Epithelial cell of alveolus of lung (primary cell): ENCODE data around the genes CDC6, TNS4 and CCR7.

- RAMPAGE, long total RNA: no peak
- RRBS: no CpG with 5 or more reads among the region's 3 CpGs
Measured at GRCh38 chr17:40104351-40105317, 4.2 kb upstream of the NR1D1 start.

- RAMPAGE, long total RNA: no peak
Measured at GRCh38 chr17:40131628-40132337, 8.6 kb upstream of the CASC3 start.

DNA sequence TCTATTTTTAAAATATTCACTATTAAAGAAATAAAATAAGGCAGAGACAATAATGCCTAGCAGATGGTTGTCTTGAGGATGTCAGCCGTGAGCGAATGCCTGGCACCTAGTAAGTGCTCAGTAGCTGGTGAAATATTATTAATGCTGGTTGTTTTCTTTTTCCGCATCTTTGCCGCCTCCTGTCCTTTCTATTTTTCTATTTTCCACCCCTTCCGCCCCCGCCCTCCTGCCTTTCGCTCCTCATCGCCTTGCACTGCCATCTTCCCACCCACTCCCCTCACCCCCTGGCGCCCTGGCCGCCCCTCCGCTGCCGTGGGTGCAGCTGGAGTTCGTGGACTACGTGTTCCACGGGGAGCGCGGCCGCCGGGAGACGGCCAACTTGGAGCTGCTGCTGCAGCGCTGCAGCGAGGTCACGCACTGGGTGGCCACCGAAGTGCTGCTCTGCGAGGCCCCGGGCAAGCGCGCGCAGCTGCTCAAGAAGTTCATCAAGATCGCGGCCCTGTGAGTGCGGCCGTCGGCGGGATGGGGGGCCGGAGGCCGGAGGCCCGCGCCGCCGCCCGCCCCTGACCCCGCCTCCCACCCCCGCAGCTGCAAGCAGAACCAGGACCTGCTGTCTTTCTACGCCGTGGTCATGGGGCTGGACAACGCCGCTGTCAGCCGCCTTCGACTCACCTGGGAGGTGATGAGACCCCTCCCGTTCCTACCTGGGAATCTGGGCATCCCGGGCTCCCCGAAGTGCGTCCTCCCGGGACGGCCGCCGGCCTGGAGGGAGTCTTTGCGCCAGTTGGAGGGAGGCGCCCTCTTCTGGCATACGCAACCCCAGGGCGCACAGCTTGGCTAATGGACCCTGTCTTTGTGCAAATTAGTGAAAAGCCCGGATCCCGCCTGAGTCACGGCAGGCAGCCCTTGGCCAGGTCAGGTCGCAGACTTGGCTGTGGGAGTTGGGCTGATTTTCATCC lies 14.0 kb downstream of the RAPGEFL1 start:
- RAMPAGE, long total RNA: no peak
- RRBS: 1% methylated on average over 14 of the region's 66 CpGs

DNA sequence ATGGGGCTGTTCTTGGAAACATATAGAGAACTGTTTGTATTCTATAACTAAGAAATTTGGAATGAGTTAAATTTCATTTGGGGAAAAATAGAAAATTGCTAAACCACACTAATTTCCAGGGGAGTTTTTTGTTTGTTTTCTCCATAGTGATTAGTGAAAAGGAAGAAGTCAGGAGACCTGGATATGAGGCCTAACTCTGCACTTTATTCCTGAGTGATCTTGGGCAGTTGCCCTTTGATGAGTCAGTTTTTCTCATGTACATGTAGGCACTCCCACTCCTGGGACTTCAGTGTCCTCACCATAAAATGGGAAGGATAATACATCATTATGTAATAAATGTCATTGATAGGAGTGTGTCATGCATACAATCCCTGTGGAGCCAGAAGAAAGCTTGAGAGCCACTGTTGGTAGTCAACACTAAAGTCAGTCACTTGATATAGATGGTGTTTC lies 32.4 kb downstream of the WIPF2 start:
- RAMPAGE, long total RNA: no peak

- RAMPAGE, long total RNA: start-site peak on the plus strand at chr17:40287879-40287927, 57 and 215 reads in 2 replicates
- RRBS: 1% methylated on average over 9 of the region's 42 CpGs
Measured at GRCh38 chr17:40286985-40288031, at the start of gene CDC6. TSS of gene CDC6 (plus strand) at chr17:40287879.

DNA sequence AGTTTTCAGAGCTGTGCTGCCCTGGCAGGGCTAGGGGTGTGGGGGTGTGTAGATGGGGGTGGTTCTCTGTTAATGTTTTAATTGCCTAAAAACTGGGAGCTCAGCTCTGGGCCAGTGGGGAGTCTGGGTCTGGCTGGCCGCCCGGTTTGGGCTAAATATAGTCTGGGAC lies 12.9 kb downstream of the RARA start:
- RAMPAGE, long total RNA: no peak
- RRBS: no CpG with 5 or more reads among the region's 2 CpGs

DNA sequence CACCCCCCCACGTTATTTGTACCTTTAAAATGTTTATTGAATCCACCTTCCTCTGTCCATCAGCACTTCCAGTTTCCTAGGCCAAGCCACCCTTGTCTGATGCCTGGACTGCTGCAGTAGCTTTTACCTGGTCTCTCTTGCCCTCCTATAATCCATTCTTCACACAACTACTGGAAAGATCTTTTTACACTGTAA lies 24.5 kb downstream of the GJD3 start:
- RAMPAGE, long total RNA: no peak
- RRBS: no CpG with 5 or more reads among the region's 1 CpG

DNA sequence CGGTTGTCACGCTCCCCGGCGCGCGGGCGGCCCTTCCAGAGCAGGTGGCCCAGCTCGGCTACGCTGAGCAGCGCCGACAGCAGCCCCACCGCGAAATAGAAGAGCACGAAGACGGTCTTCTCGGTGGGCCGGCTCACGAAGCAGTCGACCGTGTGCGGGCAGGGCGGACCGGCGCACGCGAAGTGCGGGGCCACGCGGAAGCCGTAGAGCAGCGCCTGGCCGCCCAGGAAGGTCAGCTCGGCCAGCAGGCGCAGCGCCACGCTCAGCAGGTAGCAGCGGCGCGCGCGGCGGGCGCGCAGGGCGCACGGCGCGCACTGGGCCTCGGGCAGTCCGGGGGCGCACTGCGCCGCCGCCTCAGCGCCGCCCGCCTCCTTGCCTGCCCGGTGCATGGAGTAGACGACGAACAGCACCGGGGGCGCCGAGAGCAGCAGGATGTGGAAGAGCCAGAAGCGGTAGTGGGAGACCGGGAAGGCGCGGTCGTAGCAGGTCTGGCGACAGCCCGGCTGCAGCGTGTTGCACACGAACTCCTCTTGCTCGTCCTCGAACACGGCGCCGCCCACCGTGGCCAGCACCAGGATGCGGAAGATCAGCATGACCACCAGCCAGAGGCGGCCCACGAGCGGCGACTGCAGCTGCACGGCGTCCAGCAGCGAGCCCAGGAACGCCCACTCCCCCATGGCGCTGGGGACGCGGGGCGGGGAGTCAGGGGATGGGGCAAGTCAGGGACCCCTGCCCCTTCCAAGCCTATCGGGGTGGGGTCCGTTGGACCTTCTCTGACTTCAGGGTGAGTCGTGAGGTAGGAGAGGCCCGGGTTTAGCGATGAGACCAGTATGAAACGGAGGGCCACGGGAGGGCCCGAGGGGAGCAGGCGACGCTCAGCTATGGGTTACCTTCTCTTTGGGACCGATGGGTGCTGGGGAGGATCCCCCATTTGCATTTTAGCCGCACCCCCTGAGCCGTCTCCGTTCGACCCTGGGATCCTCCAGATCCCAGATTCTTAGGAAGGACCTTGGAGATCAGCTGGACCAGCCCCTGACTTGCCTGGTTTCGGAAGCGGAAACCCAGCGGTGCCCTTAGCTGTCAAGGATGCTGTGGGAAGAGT lies 1.0 kb downstream of the GJD3 start:
- RAMPAGE, long total RNA: no peak
- RRBS: 2% methylated on average over 24 of the region's 109 CpGs

- RAMPAGE, long total RNA: no peak
- RRBS: no CpG with 5 or more reads among the region's 15 CpGs
Measured at GRCh38 chr17:40446648-40447729, 3.7 kb downstream of the IGFBP4 start.

DNA sequence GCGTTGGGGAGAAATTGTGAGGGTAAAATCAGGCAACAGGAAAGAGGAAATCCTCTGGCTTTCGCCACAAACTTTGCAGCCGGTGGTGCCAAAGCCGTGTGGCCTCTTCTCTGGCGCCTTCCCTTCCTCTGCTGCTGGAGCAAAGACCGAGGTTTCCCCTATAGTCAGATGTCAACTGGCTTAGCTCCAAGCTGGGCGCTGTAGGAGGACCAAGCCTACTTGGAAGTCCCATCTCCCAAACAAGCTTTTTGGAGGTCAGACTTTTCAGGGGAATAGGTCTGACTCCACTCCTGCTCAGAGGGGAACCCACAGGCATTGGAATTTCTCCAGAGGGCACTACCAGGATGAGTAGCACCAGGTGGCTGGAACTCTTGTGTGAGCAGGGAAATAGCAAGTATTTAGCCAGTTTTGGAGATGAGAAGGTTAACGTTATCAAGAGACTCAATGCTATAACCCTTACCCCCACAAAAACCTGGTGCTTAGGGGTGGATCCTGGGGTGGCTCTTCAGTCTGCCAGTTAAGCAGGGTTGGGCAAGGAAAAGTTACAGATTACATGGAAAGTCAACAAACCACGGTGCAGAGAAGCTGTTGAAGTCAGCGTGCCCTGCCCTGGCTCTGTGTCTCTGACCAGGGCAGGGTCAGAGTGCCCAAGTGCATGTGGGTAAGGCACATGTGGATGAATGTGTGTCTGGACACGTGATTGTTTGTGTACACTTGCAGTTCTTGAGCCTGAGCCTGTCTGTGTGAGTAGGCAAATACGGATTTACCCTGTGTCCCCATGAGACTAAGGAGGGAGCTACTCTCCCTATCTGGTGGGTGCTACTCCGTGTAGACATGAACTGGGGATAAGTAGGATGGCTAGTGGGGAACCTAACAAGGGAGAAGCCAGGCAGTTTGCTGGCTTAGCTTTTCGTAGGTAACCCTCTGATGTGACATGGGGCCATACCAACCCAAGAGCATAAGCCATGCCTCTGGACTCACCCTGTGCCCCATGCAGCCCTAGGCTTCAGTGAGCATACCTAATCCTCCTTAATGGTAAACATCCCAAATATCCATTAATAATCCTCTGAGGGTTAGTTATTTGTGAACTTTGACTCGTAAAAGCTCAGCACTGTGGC lies 5.3 kb downstream of the IGFBP4 start:
- RAMPAGE, long total RNA: no peak
- RRBS: no CpG with 5 or more reads among the region's 15 CpGs

DNA sequence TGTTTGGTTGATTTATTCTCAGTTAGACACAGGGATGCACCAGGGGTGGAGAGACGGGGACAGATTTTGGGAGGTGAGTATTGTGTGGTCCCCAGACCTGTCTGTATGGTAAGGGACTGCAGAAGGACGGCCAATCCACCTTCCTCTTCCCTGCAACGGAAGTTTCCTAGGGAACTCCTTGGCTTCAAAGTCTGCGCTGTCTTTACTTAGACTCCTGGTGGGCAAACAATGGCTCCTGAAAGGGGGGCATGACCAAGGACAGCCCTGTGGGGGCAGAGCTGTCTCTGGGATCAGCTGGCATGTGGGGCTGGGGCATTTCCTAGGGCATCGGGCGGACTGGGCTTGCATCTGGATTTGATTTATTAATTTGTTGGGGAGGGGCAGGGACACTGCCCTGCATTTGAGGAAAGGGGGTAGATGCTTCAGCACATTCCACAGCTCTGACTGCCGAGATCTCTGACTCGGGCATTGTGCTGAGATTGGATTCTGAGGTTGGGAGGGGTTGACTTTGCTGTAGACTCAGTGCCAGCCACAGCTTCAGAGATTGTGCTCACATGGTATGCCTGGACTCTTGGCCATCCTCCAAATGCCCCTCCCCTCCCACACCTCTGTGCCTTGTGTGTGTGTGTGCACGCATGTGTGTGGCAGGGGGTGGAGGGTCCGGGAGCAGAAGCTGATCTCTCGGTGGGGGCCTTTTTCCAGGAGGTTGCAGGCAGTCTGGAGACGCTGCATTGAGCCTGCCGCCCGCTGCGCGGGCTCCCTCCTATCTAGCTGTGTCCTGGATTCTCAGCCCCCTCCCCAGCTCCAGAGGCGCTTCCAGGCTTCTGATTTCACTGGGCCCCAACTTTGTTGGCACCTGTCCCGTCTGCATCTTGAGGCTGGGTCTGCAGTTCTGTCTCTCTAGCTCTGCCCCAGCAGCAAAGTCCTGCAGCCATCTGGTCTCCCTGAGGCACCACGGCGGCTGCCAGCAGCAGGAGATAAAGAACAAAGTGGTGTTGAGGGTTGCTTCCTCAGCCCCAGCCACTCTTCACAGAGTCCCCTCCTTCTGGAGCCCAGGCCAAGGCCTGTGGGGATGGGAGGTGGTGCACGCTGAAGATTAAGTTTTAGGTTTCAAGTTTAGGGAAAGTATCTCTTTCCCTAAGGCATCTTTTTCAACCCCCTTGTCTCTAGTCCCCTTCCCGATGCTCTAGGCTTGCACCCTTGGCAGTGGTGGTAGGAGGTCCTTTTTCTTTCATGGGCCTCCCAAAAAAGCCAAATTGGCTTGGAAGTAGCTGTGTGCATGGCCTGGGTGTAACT lies 14.9 kb downstream of the IGFBP4 start:
- RAMPAGE, long total RNA: no peak
- RRBS: no CpG with 5 or more reads among the region's 22 CpGs

DNA sequence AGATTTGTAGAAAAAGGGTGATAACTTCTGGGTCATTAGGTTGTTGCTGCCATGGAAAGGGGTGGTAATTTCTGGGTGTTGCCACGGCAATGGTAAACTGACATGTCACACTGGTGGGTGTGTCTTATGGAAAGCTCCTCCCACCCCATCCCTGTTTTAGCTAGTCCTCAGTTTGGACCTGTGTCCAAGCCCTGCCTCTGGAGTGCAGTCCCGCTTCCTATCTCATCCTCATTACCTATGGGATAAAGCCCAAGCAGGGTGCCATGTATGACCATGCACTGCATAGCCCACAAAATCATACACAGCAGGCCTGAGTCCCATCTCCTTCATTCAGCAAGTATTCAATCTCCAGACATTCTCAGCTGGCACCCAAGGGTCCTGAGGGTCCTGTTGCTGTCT lies 28.8 kb downstream of the TNS4 start:
- RAMPAGE, long total RNA: no peak
- RRBS: no CpG with 5 or more reads among the region's 2 CpGs

DNA sequence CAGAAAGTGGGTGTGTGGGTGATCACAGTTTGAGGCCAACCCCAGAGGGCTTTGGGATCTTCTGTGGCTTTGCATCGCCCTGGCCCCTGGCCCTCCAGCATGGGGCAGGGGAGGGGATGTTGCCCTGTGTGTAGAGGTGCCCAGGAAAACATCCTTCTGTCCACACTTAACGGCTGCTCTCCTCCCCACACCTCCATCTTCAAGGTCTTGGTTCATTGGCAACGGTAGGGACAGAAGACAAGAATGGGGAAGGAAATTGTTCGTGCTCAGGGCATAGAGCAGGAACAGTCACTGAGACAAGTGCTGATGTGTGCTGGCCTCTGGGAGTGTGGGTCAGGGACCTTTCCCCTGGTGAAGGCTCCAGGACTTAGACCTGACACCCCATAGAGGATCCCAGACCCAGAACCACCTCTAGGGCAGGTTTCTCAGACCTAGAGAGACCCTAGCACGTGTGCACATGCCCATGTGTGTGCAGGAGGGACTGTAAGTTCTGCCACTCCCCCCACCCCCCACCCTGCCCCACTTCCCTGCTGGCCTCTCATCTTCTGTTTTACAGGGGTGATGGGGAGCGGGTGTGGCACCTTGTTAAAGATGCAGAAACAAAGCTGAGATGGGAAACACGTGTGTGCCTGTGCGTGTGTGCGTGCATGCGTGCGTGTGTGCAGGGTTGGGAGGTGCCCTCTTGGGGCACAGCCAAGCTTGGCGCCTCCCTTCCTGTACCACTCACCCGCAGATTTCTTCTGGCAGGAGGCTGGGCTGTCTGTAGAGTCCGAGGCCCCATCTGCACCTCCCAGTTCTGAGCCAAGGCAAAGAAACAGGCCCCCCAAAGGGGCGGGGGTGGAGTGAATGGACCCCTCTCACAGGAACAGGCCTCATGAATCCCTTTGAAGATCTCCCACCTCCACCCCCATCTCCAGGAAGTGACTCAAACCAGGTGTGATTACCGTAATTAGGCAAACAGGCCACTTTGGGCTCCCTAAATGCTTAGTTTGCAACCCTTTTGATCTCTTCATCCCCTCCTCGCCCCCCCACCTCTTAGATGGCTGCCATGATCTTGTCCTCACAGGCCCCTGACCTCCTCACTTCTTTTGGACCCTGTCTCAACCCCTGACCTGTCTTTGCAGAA lies 21.1 kb downstream of the TNS4 start:
- RAMPAGE, long total RNA: no peak
- RRBS: no CpG with 5 or more reads among the region's 17 CpGs

- RAMPAGE, long total RNA: no peak
- RRBS: no CpG with 5 or more reads among the region's 22 CpGs
Measured at GRCh38 chr17:40485914-40486907, 15.2 kb downstream of the TNS4 start.

GRCh38 chr17:40501493-40501946 lies at the start of gene TNS4:
TSS of gene TNS4 (minus strand) at chr17:40501623.
- RAMPAGE, long total RNA: no peak
- RRBS: no CpG with 5 or more reads among the region's 8 CpGs

GRCh38 chr17:40518246-40519157 lies 17.1 kb upstream of the TNS4 start:
- RAMPAGE, long total RNA: no peak
- RRBS: no CpG with 5 or more reads among the region's 6 CpGs

DNA sequence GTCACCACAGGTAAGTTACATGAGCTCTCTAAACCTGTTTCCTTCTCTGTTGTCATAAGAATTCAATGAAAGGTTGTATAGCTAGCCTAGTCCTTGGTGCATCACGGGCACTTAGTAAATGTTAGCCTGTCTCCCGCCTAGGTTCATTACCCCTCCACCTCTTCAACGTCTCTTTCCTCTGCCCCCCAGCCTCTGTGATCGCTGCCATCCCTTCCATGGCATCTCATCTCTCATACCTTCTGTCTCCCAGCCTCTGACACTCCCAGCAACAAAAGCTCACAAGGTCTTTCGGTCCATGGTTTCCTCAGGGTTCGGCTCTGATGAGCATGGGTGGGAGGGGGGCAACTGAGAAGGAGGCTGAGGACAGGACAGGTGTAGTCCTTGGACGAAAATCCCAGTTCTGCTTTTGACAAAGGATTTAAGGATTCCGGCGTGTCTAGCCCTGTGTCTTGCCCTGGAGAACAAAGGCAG lies 16.8 kb downstream of the CCR7 start:
- RAMPAGE, long total RNA: no peak
- RRBS: no CpG with 5 or more reads among the region's 9 CpGs

GRCh38 chr17:40565346-40565727 lies at the start of gene CCR7:
TSS of gene CCR7 (minus strand) at chr17:40565472.
- RAMPAGE, long total RNA: no peak
- RRBS: no CpG with 5 or more reads among the region's 7 CpGs

DNA sequence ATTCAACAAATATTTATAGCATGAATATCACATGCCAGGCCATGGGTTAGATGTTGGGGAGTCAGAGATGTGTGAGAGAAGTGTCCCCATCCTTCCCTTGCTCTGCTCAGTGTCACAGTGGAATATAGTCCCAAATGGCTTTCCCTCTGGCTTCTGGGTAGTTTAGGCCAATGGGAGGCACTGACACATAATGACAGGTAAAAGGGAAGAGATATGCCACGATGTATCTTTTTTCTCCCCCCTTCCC lies 379 bp upstream of the CCR7 start:
- RAMPAGE, long total RNA: no peak
- RRBS: no CpG with 5 or more reads among the region's 1 CpG

GRCh38 chr17:40598260-40598687 lies 33.0 kb upstream of the CCR7 start:
- RAMPAGE, long total RNA: no peak
- RRBS: no CpG with 5 or more reads among the region's 7 CpGs